ENCODE data around the genes CST11, CST9L and ABHD12.

GRCh38 chr20:23363040-23363682, 1.2 kb downstream of the GZF1 start:
- PRO-cap: no peak

GRCh38 chr20:23452759-23452929, at the start of gene CST11:
Gene CST11, minus strand, starts transcription at chr20:23452876.
- PRO-cap: no peak

- PRO-cap: no peak
Observed at GRCh38 chr20:23568352-23568948, at the start of gene CST9L. Gene CST9L, minus strand, starts transcription at chr20:23568484.

- PRO-cap: no peak
Observed at GRCh38 chr20:23625557-23626013, 12.2 kb downstream of the CST3 start.

DNA sequence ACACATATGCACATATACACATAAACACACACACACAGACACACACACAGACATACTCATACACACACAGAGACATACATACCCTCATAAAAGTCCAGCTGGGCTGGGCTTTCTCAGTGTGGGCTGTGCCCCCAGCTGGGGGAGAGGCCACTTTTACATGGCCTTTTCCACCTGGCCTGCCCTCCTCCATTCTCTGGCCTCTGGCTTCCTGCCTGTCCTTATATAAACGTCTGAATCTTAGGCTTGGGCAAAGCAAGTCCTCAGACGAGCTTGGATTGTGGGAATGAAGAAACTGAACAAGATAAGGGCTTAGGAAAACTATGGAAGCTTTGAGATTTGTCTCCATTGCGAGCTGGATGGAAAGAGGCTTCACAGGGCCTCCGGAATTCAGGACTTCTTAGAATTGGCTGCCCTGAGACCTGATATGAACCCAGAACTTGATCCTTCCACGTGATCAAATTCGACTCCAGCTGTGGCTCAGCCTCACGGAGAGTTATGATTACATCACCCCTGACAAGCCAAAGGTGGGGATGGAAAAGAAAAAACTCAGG, 22.5 kb upstream of the CST3 start:
- PRO-cap: no peak

GRCh38 chr20:24930991-24931919, 17.8 kb upstream of the CST7 start:
- PRO-cap: no peak

GRCh38 chr20:24952272-24953283, 3.5 kb downstream of the CST7 start:
- PRO-cap: no peak

GRCh38 chr20:24953575-24954313, 4.7 kb downstream of the CST7 start:
- PRO-cap: no peak

DNA sequence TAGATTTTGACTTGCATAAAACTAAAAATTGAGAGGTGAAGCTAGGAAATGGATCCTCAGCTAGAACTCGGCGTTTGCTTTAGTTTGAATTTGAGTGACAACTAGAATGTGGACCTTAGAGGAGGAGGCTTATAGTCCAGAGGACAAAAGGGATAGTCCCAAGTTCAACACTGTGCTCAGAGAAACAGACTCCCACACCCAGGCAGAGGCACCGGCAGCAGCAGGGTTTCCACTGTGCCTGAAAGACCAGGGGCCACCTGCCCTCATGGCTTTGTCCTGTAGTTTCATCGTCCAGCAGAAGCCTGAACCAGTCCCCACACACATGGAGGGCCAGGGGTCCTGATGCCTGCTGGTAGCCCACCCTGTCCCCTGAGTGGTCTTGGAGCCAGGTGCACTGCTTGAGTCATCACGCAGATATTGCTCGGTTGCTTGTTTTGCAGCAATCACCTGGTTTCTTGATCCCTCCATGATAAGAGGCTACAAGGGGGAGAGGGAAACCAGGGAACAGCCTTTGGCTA, 7.1 kb upstream of the ACSS1 start:
- PRO-cap: no peak

DNA sequence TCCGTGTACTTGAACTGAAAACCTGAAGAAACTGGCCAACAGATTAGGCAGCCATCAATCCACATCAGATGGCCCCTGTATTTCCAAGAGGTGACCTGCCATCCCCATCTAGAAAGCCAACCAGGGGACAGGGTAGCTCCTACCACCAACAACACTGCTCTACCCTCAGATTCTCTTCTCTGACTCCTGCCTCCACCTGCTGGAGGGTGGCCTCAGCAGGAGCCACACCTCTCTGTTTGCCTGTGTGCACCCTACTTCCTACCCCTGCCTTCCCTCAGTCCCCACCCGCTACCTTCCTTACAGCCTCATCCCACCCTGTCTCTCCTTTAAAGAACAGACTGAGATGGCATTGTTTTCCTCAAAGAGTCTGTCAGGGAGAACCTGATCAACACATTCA, 1.6 kb downstream of the ENTPD6 start:
- PRO-cap: no peak

DNA sequence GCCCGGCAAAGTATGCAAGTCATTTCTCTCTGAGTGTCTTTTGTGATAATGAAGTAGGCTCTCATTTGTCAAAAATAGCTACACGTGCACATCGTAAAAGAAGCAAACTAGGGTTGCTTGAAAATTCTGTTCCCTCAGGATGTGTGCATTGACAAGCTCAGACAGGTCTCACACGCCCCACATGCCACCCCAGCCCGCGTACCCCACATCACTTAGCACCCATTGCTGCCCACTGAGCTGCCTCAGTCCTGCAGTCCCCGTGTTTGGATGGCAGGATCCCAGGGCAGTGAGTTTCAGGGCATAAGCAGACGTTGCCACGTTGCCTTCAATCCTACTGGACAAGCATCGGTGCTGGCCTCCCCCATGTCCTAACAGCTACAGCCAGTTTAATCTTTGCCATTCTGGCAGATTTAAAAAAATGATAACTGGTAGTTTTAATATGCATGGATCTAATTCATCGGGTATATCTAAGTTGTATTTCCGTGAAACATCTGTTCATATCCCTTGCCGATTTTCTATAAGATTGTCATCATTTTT, 20.3 kb upstream of the PYGB start:
- PRO-cap: no peak

- PRO-cap: no peak
Observed at GRCh38 chr20:25237660-25238394, 10.1 kb upstream of the PYGB start.

GRCh38 chr20:25255324-25255872, 7.5 kb downstream of the PYGB start:
- PRO-cap: no peak

DNA sequence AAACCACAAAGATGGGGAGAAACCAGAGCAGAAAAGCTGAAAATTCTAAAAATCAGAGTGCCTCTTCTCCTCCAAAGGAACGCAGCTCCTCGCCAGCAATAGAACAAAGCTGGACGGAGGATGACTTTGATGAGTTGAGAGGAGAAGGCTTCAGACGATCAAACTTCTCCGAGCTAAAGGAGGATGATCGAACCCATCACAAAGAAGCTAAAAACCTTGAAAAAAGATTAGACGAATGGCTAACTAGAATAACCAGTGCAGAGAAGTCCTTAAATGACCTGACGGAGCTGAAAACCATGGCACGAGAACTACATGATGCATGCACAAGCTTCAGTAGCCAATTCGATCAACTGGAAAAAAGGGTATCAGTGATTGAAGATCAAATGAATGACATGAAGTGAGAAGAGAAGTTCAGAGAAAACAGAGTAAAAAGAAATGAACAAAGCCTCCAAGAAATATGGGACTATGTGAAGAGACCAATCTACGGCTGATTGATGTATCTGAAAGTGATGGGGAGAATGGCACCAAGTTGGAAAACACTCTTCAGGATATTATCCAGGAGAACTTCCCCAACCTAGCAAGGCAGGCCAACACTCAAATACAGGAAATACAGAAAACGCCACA, 13.7 kb downstream of the PYGB start:
- PRO-cap: no peak

- PRO-cap: no peak
Observed at GRCh38 chr20:25292196-25292965, 44.5 kb downstream of the PYGB start.

DNA sequence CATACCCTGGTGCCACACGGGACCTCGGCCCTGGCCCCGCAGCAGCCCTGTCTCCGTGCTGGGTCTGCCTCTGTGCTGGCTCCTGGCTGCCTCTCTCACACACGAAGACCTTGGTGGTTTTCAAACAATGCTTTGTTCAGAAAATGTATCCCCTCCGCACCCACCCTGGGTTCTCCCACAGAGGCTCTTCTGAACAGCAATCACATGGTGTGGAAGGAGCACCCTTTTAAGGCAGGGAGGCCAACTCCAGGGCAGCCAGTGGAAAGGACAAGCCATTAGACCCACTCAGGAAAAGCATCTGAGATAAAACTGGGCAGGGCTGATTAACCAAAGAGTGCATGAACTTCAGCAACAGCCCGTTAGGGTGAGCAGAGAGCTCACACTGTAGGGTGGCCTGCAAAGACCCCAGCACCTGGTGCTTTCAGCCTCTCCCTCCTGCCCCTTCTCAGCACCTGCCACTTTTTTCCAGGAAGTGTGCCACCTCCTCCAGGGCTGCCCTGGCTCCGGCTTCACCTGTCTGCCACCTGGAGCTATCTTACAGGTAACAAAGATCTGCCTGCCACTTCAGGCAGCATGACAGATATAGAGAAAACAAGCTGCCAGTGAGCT, 71.3 kb downstream of the PYGB start:
- PRO-cap: no peak

- PRO-cap: bidirectional peak, plus-strand start at chr20:25390604, minus-strand start at chr20:25390591; bidirectional peak, plus-strand start at chr20:25391108, minus-strand start at chr20:25390817
Observed at GRCh38 chr20:25389950-25390911, at the start of gene ABHD12. Gene ABHD12, minus strand, starts transcription at chr20:25390835.

GRCh38 chr20:25582593-25582878, 2.8 kb downstream of the NINL start:
- PRO-cap: no peak

GRCh38 chr20:25615116-25615890, 8.5 kb downstream of the NANP start:
- PRO-cap: no peak

- PRO-cap: no peak
Observed at GRCh38 chr20:25739467-25740004, 42.9 kb upstream of the ZNF337 start.

All from REH cell (cell line).